GM23248 (cell line): ENCODE results near the genes SYNJ1, IL10RB, CRYZL1, ITSN1 and ATP5PO.

- RAMPAGE, long total RNA = start-site peak on the minus strand at chr21:32727899-32728001, 24 and 16 reads in 2 replicates
Measured at GRCh38 chr21:32727590-32728642, at the start of gene SYNJ1. Gene SYNJ1 (minus strand): TSS chr21:32728013.

DNA sequence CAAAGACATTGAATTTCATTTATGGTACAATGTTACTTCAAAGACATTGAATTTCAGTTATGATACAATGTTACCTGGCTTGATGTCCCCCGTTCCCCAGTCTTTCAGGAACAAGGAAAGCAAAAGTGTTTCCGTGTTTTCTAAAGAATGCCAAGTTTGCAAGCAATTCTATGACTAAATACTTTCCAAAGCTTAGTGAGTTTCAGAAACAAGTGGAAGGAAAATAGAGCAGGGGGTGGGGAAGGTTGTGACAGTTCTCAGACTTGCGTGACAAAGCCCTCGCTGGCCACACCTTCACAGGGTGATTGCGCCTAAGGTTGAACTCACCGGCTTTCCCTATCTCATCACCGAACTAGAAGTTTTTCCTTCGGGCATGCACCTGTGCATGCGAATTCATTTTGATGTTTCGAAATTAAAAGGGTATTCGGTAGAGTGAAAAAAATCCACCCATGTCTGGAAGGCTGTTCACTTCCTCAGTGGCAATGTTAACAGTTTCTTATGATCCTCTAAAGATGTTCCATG, 930 bp upstream of the PAXBP1 start:
- RAMPAGE, long total RNA = no peak

- RAMPAGE, long total RNA = no peak
Measured at GRCh38 chr21:33025001-33025828, 520 bp upstream of the OLIG2 start.

GRCh38 chr21:33071911-33072501, 2.1 kb downstream of the OLIG1 start:
- RAMPAGE, long total RNA = no peak

DNA sequence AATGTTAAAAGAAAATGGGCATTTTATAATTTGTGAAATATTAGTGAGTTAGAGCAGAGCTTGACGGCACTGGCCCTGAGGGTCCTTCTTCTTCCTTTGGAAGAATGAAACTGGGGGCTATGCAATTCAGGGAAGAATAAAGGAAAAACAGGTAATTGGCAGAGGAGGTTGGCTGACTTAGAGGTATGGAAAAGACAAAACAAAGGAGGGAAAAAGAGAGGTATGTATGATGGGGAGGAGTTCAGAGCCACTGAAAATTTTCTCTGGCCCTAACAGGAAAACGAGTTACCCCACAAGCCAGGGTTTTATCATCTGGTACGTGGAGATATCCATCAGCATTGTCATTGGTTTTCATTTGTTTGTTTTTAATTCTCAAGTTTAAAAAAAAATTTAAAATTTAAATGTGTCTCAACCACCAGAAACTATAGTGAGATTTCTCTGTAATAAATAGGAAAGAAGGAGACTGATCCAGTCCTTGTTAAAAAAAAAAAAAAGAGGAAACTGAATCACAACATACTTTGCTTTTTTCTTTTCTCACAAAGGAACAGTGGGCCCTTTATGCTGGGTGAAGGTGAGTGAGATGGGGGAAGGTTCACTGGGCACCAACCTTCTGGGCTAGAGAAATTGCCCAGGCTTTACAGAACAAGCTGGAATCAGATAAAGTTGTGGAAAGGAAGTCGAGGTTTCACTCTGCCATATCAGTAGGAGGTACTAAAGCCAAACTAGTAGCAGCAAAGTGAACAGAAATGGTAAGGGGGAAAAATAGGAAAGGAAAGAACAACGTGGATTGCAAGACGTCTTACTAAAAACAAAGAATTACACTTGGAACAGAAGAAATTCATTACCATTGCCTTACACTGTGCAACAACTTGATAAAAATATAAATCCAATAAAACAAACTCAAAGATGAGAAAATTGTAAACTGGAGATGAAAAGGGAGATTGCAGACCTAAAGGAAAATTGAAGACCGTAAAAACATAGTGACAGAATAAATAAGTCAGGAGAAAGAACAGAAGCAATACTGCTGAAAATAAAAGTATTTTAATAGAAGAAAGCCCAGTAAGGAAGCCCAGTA, 2.8 kb downstream of the IFNAR2 start:
- RAMPAGE, long total RNA = no peak

- RAMPAGE, long total RNA = start-site peak on the plus strand at chr21:33266357-33266430, 854 and 240 reads in 2 replicates
Measured at GRCh38 chr21:33265601-33266516, at the start of gene IL10RB. Gene IL10RB (plus strand): TSS chr21:33266367.

DNA sequence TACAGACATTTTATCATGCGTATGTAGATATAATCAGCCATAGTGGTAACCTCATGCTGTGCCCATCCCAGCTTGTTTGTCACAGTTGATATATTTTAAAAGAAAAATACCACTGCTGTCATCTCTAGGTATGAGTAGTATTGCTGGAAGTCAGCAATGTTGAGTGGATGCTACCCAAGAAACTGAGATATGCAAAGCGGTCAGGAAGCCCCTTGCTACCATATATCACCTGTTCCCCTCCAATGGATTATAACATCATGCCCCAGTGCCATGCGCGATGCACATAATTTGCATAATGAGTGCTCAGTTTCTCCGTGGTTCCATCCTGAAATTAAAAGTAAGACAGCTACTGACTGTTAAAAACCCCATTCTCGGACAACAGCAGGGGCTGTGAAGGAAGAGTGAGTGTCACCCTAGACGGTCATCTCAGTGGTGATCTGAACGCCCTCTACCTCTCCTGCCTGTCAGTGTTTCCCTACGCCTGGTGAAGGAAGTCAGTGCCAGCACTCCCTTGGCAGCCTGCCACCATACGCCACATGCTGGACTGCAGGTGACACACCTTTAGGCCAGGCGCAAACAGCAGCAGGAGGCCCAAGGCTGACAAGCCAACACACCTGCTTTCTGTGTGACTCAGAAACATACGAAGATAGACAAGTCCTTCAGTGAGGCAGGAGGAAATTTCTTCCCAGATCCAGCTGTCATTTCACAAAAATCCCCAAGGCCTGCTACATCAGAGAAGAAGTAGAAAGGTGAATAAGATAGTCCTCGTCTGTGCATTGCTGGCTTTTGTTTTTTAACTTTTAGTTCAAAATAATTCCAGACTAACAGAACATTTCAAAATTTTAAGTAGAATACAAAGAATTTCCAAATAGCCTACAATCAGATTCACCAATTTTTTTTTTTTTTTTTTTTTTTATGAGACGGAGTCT, 2.9 kb downstream of the IL10RB start:
- RAMPAGE, long total RNA = no peak

DNA sequence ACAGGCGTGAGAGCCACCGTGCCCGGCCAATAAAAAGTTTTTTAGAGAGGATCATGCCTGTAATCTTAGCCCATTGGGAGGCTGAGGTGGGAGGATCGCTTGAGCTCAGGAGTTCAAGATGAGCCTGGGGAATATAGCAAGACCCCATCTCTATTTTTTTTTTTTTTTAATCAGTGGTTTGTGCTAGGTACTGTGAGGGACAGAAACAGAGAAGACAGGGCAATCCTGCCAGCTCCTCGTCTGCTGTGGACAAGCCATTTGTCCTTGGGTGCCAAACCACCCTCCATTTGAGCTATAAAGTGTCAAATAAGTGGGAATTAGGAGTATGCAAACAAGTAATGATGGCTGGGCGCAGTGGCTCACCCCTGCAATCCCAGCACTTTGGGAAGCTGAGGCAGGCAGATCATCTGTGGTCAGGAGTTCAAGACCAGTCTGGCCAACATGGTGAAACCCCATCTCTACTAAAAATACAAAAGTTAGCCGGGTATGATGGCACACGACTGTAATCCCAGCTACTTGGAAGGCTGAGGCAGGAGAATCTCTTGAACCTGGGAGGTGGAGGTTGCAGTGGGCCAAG, 20.6 kb downstream of the IFNGR2 start:
- RAMPAGE, long total RNA = no peak

DNA sequence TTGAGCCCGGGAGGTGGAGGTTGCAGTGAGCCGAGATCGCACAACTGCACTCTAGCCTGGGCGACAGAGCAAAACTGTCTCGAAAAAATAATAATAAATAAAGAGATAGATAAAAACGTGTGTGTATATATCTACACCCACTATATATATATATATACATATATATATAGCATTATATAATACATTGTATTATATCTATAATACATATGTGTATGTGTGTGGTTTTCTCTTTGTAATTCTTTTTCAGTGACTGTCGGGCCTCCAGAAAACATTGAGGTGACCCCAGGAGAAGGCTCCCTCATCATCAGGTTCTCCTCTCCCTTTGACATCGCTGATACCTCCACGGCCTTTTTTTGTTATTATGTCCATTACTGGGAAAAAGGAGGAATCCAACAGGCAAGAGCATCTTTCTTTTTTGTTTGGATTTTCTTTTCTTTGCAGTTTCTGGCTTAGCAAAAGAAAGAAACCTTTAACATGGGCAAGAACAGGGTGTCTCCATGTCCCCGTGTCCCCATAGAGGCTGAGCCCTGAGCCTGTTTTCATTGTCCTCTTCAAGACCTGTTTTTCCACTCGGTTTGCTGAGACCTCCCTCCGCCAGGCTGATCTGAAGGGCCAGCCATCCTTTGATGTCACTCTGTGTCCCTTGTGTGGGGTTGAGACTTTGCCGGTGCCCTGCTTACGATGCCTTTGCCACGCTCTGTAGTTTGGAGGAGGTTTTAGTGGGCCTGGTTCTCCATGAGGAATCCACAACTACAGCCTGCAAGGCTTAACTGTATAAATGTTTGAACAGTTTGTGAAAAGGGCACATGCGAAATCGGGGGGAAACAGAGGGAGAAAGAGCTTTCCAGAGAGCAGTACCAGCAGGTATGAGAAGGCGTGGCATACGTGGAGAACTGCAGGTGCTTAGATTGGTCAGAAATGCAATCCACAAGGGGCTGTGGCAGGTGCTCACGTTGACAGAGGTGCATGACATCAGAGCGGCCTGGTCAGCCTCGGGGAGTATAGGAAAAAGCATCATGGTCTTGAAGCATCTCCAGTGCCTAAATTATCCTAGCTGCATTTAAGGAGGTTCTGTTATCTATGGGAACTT, 23.8 kb downstream of the IFNGR2 start:
- RAMPAGE, long total RNA = no peak

DNA sequence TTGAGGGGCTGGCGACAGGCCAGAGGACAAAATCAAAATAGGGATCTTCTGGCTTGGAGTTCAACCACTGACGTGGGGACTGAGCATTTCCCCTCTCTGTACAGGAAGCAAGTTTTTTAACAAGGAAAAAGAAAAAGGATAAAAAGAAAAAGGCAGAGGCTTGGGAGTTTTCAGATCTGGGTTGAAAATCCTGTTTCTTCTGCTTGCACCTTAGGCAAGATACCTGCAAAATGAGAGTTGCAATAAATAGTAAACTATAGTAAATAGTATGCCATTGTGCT, 457 bp upstream of the DNAJC28 start:
- RAMPAGE, long total RNA = no peak

DNA sequence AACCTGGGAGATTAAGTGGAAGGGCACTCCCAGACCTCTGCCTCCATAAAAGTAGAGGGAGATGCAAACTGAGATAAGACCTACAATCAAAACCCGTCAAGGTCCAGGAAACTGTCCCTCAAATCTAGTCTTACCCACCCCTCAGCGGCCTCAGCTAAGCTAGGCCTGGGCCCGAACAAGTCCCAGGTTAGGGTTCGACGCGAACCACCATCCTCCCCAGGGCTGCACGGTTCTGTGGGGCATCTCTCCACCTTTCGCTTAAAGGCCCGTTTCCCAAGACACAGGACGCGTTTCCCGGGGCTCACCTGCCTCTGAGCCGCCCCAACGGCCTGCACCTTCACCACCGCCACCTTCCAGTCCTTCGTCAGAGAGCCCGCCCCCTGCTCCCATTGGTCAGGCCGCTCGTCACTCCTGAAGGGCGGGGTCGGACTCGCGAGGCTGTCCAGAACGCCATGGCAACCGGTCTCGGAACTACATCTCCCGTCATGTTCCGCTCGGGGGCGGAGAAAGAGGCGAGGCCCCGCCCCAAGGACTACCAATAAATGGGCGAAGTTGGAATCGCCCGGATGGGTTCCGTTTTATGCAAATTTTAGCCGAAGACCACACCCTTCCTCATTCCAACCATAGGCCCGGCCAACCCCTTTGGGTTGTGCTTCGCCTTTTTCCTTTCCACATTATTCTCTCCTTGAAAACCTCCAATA, at the start of gene CRYZL1:
CRYZL1 (minus strand) TSS at position 366 of the 701 bp plus-strand sequence.
- RAMPAGE, long total RNA = no peak

- RAMPAGE, long total RNA = no peak
Measured at GRCh38 chr21:33642077-33643094, at the start of gene ITSN1. Gene ITSN1 (plus strand): TSS chr21:33642501.

- RAMPAGE, long total RNA = no peak
Measured at GRCh38 chr21:33703634-33704111, 61.4 kb downstream of the ITSN1 start.

GRCh38 chr21:33915251-33916609, at the start of gene ATP5PO:
Gene ATP5PO (minus strand): TSS chr21:33915804.
- RAMPAGE, long total RNA = start-site peak on the minus strand at chr21:33915770-33915796, 2,572 and 402 reads in 2 replicates

- RAMPAGE, long total RNA = no peak
Measured at GRCh38 chr21:33931314-33932224, 16.0 kb upstream of the ATP5PO start.

DNA sequence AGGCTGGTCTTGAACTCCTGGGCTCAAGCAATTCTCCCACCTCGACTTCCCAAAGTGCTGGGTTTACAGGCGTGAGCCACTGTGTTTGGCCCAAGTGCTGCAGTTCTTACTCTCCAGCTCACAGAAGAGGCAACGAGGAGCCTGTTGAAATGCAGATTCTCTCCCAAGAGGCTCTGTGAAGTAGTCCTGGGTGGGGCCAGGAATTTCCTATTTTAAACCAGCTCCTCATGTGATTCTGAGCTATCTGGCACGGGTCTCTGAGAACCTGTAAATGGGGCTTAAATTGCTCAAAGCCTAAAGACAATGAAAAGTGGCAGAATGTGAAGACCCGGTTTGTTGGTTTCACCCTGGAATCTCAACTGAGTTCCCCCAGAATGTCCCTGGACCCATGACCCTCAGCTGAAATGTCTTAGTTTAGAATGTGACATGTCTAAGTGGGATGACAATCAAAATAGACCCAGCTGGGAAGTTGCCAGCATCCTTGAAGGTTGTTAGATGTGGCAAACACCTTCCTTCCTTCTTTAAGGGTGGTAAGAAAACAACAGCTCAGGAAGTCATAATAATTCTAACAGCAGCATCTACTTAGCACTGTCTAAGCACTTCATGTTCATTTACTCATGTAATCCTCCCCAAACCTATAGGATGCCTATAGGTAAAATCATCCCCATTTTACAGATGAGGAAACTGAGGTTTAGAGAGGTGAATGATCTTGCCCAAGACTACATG, 20.8 kb upstream of the ATP5PO start:
- RAMPAGE, long total RNA = no peak

DNA sequence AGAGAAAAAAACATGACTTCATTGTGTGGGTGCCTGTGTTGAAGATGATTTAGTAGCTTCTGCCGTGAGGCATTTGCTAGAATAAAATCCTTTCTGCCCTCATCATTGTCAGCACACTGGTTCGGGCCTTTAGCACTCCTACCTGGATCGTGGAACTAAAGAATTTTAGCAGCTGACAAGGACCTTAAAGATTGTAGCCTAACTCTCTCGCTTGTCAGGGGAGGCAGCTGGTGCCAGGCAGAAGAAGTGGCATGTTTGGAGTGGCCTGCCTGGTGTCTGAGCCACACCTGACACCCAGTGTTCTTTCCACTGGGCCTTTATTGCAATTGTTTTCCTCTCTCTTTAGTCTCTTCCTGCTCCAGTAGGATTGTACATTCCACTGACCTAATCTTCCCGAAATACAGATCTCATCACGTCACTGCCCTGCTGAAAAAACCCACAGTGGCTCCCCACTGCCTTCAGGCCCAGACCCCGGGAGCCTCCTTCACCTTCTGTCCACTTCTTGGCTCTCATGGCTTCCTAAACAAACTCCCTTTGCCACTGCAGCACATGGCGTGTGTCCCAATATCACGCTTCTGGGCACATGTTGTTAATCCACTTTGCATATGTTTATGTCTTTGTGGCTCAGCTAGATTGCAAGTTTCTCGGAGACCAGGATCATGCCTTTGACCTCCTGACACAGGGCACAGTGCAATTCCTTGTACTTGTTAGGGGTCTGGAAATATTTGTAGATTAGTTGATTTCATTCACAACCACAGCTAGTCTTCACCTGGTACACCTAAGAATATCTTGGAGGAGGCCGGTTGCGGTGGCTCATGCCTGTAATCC, 25.3 kb upstream of the ATP5PO start:
- RAMPAGE, long total RNA = no peak

- RAMPAGE, long total RNA = no peak
Measured at GRCh38 chr21:34074305-34074872, 1.0 kb downstream of the MRPS6 start.

- RAMPAGE, long total RNA = no peak
Measured at GRCh38 chr21:34077830-34078647, 4.7 kb downstream of the MRPS6 start.

GRCh38 chr21:34129963-34130663, 56.7 kb downstream of the MRPS6 start:
- RAMPAGE, long total RNA = no peak